ENCODE measurements around the gene S1PR4.

GRCh38 chr19:2543480-2544760 lies 68.0 kb downstream of the GADD45B start:
- RRBS = 15% methylated on average over 5 of the region's 45 CpGs

- RRBS = no CpG with 5 or more reads among the region's 21 CpGs
Observed at GRCh38 chr19:2578041-2578717, 102.3 kb downstream of the GADD45B start.

DNA sequence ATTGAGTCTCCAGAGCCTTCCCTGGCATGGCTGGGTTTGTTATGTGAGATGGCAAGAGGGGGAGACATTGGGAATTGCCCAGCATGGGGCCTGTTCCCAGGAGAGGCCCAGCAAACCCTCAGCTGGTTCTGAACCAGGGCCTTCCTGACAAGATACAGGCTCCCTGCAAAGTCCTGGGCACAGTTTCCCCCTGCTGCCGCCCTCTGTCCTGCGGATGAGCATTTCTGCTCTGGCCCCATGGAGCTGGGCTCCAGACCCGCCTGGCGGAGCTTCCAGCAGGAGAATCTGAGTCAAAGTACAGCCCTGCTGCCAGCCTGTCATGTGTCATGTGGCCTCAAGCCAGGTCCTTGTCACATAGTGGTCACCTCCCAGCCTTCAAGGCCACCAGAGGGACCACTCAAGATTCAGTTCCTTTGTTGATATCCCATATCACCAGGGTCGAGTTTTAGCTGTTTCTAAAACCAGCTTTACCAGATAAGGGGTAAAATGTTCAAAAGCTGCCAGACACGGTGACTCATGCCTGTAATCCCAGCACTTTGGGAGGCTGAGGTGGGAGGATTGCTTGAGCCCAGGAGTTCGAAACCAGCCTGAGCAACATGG lies 13.3 kb downstream of the THOP1 start:
- RRBS = no CpG with 5 or more reads among the region's 7 CpGs

- RRBS = 13% methylated on average over 2 of the region's 14 CpGs
Observed at GRCh38 chr19:2974265-2974913, 3.0 kb upstream of the TLE6 start.

- RRBS = 84% methylated on average over 12 of the region's 36 CpGs
Observed at GRCh38 chr19:3006165-3006748, 22.8 kb downstream of the TLE2 start.

GRCh38 chr19:3050999-3051281 lies 11.4 kb downstream of the TLE5 start:
- RRBS = no CpG with 5 or more reads among the region's 3 CpGs

DNA sequence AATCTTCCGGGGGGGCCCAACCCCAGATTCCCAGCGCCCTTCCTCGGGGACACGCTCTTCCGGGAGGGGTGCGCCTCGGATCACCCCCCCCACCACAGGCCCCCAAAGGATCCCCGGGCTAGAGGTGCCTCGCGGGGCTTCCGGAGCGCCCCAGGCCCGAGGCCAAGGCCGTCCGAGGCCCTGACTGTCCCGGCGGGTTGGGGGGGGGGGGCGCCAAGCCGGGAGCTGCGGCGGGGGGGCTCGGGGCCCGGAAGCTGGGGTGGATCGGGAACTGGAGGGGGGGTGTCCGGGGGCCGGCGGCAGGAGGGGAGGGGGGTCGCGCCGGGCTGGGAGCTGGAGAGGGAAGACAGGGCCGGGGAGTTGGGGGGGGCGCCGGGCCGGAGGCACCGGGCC lies 611 bp downstream of the TLE5 start:
- RRBS = 2% methylated on average over 14 of the region's 35 CpGs

DNA sequence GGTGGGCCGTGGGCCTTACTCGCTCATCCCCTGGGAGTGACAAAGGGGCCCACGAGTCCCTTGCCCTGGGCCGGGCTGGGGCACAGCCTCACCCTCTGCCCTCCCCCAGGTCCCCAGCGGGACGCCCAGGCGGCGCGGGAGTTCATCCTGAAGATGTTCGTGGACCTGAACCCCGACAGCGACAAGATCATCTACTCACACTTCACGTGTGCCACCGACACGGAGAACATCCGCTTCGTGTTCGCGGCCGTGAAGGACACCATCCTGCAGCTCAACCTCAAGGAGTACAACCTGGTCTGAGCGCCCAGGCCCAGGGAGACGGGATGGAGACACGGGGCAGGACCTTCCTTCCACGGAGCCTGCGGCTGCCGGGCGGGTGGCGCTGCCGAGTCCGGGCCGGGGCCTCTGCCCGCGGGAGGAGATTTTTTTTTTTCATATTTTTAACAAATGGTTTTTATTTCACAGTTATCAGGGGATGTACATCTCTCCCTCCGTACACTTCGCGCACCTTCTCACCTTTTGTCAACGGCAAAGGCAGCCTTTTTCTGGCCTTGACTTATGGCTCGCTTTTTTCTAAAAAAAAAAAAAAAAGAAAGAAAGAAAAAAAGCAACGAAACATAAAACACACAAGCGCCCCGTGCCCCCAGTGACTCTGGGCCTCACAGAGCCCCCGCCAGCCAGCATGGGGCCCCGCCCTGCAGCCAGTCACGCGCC lies 14.8 kb upstream of the GNA15 start:
- RRBS = no CpG with 5 or more reads among the region's 45 CpGs

DNA sequence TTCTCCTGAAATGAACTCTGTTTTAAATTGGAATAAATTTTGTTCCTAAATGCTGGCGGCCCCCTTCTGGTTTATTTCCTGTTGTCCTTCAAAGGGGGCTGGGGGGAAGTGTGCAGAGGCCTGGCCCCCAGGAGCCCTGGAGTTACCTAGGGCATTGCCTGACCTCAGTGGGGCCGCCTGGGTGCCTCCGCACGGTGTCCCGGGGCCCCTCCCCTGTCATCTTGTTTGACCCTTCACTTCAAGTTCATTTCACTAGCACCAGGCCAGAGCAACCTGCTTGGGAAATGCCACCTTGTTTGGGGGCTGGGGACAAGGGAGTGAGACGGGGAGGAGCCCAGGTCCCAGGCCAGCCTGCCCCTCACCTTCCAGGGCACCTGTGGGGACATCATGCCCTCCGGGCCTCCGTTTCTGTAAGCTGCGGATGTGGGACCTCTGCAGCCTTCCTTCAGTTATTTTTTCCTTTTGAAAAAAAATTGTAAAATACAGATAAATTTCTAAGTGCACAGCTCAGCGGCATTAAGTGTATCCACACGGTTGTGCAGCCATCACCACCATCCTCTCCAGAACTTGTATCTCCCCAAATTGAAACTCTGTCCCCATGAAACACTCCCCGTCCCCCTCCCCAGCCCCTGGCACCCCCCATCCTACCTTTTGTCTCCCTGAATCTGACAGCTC lies 11.7 kb upstream of the GNA15 start:
- RRBS = no CpG with 5 or more reads among the region's 12 CpGs

GRCh38 chr19:3178207-3178962 lies at the start of gene S1PR4:
Gene S1PR4, plus strand, starts transcription at chr19:3178769.
- RRBS = 3% methylated on average over 14 of the region's 48 CpGs

GRCh38 chr19:3188659-3189489 lies 3.1 kb downstream of the NCLN start:
- RRBS = no CpG with 5 or more reads among the region's 31 CpGs

GRCh38 chr19:3285655-3286296 lies 61.3 kb downstream of the CELF5 start:
- RRBS = 11% methylated on average over 5 of the region's 44 CpGs

DNA sequence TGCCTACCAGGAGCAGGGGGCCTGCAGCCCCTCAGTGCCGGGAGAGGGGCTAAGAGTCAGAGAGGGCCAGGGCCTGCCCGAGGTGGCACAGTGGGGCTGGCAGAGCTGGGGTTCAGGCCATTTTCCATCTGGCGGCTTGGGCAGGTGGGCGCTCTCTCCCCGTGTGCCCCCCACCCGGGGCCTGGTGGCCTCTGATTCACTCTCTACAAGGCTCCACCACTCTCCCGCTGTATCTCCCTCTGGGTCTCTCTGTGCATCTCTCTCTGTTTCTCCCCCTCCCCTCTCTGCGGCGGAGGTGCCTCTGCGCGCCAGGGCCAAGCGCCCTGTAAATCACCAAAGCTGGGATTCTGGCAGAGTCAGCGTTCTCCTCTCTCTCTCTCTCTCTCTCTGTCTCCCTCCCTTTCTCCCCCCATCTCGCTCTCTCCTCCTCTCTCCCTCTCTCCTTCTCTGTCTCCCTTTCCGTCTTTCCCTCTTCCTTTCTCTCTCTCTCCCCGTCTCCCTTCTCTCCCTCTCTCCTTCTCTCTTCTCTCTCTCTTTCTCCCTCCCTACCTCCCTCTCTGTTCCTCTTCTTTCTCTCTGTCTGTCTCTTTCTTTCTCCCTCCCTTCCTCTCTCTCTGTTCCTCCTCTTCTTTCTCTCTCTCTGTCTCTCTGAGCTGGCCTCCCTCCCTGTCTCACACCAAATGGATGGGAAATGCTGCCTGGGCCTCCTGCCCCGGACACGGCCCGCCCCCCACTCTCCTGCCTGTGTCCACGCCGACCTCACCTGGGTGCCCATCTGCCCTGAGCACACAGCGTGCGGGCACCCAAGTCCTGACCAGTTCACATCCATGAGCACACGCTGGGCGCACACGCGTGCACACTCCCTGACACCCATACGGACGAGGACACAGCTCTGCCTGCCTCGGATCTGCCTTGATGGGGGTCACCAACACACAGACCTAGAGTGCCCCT lies 4.0 kb downstream of the NFIC start:
- RRBS = no CpG with 5 or more reads among the region's 30 CpGs

DNA sequence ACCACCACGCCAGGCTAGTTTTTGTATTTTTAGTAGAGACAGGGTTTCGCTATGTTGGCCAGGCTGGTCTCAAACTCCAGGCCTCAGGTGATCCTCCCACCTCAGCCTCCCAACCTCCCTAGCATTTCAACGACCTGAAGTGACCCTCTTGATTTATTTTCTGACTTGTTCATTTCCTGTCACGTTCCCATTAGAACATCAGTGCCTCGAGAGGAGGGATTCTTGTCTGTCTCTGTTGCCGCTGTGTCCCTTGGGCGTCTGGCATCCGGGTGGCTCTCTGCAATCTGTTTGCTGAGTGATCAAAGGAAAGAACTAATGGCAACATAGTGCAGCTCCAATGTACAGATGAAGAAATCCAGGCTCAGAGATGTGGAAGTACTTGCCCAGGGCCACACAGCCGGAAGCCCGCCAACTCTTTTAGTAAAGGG lies 47.4 kb downstream of the NFIC start:
- RRBS = no CpG with 5 or more reads among the region's 10 CpGs

- RRBS = no CpG with 5 or more reads among the region's 16 CpGs
Observed at GRCh38 chr19:3429582-3430123, 50.7 kb downstream of the SMIM24 start.

- RRBS = 70% methylated on average over 2 of the region's 18 CpGs
Observed at GRCh38 chr19:3431588-3432230, 48.6 kb downstream of the SMIM24 start.

DNA sequence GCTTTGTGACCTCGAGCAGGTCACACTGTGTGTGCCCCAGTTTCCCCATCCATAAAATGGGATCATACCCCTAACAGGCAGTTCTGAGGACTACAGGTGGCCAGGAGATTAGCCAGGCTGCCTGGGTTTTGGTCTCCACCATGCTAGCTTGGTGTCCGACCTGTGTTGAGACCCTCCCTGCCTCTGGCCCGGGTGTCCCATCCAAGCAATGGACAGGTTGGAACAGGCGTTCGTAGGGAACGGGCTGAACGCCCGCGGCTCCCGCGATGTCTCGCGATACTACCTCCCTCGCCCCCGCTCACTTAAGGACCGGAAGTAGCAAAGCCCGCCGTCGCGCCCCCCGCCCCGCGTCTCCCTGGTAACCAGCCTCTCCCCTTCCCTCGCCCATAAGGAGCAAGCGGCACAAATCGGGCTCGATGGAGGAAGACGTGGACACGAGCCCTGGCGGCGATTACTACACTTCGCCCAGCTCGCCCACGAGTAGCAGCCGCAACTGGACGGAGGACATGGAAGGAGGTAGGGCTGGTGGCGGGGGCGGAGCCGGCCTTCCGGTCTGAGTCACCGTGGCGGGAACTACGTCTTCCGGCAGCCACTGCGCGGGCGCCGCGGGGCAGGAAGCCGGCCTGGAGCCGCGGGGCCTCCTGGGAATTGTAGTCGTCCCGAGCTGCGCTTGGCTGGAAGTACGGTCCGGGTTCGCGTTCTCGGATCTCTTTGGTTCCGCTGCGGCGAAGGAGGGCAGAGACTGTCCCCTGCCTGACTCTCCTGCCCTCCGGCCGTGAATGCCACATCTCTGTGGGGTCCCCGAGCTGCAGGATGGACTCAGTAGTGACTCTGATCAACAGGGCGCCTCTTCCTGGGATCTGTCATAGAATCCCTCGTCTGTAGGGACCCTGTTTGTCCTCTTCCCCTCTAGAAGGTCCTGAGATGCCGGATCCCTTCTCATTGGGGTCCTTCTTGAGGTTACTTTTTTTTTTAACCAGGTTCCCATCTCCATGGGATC lies 45.3 kb downstream of the SMIM24 start:
- RRBS = 2% methylated on average over 19 of the region's 69 CpGs

DNA sequence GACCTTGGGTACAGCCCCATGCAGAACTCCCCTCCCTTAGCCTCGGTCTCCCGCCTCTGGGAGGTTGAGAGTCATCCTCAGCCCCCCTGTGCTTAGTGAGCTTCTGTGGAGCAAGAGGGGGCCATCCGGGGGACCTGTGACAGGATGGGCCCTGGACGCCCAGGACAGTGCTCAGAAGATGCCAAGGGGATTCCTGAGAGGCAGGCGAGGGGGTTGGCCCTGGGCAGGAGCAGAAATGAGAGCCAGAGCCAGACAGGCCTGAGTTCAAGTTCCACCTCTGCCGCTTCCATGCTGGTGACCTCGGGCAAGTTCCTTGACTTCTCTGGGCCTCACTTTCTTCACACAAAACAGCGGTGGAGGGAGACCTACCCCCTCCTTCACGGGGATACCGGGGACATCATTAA lies 20.2 kb downstream of the SMIM24 start:
- RRBS = no CpG with 5 or more reads among the region's 10 CpGs

- RRBS = 4% methylated on average over 6 of the region's 34 CpGs
Observed at GRCh38 chr19:3478313-3479494, 1.6 kb downstream of the SMIM24 start.

GRCh38 chr19:3554269-3554938 lies 3.0 kb downstream of the MFSD12 start:
- RRBS = no CpG with 5 or more reads among the region's 15 CpGs

Data from GM19240 (cell line).